Breast epithelium (tissue), 2 donors: ENCODE data around the gene KLF14.

- PRO-cap: no peak
- RAMPAGE, long total RNA, 2 experiments: no peak in any of the 2 experiments
Measured at GRCh38 chr7:129731026-129731584, 119.6 kb downstream of the NRF1 start.

- PRO-cap: no peak
- RAMPAGE, long total RNA, 2 experiments: no peak in any of the 2 experiments
Measured at GRCh38 chr7:129826592-129826928, 126.2 kb downstream of the UBE2H start.

DNA sequence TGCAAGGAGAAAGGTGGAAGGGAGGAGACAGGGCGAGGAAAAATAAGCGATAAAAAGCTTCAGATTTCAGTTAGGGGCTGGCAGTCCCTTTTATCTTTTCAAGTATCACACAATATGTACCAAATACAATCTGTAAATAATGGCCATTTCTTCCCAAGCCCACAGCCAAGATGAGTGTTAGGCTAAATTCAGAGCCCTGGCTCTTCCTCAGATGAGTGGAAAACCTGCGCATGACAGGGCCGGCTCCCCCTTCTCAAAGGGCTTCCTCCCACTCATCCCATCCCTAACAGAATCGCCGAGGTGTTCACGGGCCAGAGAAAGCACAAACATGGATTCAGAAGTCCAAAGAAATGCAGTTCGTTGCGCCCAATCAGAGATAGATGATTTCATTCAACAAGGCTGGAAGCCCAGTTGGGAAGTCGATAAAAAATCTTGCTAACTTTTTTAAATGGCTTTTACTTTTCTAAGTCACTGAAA, 121.9 kb downstream of the UBE2H start:
- PRO-cap: no peak
- RAMPAGE, long total RNA, 2 experiments: no peak in any of the 2 experiments

DNA sequence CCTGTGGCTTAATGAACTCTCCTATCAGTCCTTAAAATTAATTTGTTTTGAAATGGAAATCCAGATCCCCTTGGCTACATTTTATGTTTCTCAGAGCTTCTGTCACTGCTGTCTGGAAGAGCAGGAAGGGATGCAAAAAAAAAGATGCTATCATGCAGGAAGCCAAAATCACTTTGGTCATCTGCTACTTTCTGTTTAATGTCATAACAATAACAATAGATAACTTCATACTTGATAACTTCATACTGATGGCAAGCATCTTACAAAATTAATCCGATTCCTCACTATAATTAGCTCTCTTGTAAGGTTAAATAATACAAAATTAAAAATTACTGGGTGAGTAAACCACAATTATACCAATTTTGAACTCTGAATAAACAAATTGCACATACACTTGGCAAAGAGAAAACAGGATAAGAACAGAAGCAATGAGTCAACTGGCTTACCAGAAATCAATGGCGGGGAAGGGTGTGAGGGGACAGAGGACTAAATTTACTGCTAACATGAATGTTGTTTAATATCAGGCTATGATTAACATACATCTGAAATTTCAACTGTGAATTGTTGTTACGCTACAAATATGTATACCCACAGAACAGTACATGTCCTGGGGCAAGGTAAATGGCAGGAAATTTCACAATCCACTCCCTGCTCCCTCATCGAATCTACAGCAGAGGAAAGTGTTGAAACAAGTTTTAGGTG, 99.3 kb downstream of the UBE2H start:
- PRO-cap: no peak
- RAMPAGE, long total RNA, 2 experiments: no peak in any of the 2 experiments

- PRO-cap: no peak
- RAMPAGE, long total RNA, 2 experiments: no peak in any of the 2 experiments
Measured at GRCh38 chr7:129877202-129877709, 75.5 kb downstream of the UBE2H start.

- PRO-cap: no peak
- RAMPAGE, long total RNA, 2 experiments: no peak in any of the 2 experiments
Measured at GRCh38 chr7:129950965-129951879, 1.5 kb downstream of the UBE2H start.

- PRO-cap: no peak
- RAMPAGE, long total RNA, 2 experiments: no peak in any of the 2 experiments
Measured at GRCh38 chr7:130099092-130099744, 28.9 kb downstream of the KLHDC10 start.

DNA sequence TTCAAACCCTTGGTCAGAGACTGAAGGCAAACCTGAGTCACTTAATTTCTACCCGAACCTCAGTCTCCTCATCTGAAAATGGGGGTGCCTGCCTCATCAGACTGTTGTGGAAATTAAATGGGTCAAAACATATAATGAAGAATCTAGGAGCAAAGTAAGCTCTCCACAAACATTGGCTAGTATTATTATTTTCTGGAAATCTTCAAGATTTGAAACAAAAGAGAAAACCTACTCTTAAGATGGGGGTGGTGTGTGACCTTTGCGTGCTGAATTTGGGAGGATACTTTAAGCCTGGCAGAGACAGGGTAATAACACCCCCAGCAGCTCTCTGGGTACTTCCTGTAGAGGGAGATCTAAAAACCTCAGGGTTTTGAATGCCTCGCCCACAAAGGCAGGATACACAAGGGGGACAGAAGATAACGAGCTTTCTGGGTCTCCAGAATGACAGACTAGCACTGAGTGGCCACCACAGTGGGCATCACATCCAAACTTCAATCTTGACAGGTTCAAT, 14.0 kb downstream of the CPA1 start:
- PRO-cap: no peak
- RAMPAGE, long total RNA, 2 experiments: no peak in any of the 2 experiments

GRCh38 chr7:130430692-130431209, 10.1 kb downstream of the CEP41 start:
- PRO-cap: no peak
- RAMPAGE, long total RNA, 2 experiments: no peak in any of the 2 experiments

DNA sequence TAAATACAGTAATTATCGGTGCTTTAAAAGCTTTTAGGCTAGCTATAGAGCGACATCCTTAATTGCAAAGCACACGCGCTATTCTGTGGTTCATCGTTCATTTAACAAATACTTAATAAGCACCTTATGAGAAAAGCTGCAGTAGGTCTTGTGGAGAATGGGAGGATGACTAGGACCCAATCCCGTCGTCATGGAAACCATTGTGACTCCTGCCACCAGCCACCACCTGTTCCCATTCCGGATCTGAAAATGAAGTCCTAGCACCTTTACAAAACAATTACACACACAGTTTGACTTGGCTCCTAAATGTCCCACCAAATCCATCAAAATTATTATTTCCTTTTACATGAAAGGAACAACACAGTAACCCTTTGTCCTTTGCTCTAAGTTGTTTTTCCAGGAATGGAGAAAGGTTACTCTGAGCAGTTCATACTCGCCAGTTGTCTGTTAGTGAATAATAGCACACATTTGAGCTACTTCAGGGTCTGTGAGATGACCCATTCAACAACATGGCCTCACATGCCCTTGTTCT, 785 bp upstream of the CEP41 start:
- PRO-cap: no peak
- RAMPAGE, long total RNA, 2 experiments: no peak in any of the 2 experiments

GRCh38 chr7:130493878-130494308, 2.0 kb downstream of the MEST start:
- PRO-cap: no peak
- RAMPAGE, long total RNA, 2 experiments: no peak in any of the 2 experiments

DNA sequence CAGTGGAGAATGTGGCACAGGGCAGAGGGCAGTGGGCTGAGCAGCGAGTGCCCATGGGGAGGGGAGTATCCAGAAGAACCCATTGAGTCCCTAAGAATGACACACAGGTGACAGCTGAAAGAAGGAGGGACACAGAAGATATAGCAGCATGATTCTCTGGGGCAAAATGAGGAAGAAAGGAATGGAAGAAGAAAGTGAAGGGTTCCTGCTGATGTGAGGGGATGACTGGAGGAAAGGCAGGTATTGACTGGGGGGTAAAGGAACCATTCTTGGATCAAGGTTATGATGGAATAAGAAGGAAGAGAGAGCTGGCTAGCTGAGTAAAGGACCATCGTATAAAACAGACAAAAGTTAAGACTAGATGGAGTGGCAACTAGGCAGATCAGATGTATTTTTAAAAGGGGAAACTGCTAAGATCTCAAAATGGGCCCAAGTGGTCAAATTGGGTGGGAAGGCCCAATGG, 25.1 kb downstream of the MEST start:
- PRO-cap: no peak
- RAMPAGE, long total RNA, 2 experiments: no peak in any of the 2 experiments

- PRO-cap: no peak
- RAMPAGE, long total RNA, 2 experiments: no peak in any of the 2 experiments
Measured at GRCh38 chr7:130542914-130544297, 51.5 kb downstream of the MEST start.

DNA sequence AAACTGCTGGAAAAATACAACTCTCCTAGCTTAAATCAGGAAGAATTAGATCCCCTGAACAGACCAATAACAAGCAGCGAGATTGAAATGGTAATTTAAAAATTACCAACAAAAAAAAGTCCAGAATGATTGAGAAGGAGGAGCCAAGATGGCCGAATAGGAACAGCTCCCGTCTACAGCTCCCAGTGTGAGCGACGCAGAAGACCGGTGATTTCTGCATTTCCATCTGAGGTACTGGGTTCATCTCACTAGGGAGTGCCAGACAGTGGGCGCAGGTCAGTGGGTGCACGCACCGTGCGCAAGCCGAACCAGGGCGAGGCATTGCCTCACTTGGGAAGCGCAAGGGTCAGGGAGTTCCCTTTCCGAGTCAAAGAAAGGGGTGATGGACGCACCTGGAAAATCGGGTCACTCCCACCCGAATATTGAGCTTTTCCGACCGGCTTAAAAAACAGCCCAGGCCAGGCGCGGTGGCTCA, 85.2 kb downstream of the MEST start:
- PRO-cap: no peak
- RAMPAGE, long total RNA, 2 experiments: no peak in any of the 2 experiments

DNA sequence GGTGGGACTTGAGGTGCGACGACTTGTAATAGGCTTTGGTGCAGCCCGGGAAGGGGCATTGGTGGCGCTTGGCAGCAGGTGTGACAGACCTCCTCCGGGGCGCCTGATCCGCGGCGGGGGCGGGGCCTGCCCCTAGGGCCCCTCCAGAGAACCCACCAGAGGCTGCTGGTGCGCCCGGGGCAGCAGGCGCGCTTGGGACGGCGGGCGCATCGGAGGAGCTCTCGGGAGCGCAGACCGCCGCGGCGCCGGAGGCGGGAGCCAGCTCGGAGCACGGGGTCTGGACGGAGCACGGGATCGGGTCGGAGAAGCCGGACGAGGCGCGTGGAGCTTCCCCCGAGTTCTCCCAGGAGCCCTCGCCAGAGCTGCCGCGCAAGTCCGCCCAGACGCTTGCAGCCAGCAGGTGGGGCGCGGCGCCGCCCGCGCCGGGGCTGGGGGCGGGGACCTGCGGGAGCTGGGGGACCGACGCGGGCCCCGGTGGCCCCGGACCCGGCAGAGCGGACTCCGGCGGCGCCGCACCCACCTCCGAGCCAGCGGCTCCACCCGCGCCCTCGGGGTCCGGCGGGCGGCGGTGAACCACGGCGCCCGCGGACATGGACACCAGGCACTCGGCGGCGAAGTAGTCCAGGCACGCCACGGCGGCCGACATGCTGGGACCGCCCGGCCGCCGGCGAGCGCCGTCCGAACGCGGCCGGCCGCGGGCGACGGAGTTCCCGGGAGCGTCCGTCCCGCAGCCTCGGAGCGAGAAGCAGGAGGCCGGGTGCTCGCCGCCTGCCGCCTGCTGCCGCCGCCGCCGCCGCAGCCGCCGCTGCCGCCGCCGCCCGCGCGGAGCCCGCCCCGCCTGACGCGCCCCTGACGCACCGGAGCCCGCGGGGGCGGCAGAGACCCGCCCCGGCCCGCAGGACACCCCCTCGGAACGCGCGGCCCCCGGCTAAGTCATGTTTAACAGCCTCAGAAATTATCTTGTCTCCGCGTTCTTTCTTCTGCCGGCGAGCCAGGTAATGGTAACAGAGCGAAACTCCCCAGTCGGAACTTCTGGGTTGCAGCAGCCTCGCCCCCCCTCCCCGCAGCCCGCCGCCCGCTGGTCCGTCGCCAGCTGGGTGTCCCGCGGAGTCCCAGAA, at the start of gene KLF14:
TSS of gene KLF14 (minus strand) at position 820 of the 1,118 bp plus-strand sequence.
- PRO-cap: no peak
- RAMPAGE, long total RNA, 2 experiments: no peak in any of the 2 experiments

GRCh38 chr7:130885034-130885537, 151.1 kb upstream of the KLF14 start:
- PRO-cap: no peak
- RAMPAGE, long total RNA, 2 experiments: no peak in any of the 2 experiments

GRCh38 chr7:130901198-130902210, 167.5 kb upstream of the KLF14 start:
- PRO-cap: no peak
- RAMPAGE, long total RNA, 2 experiments: no peak in any of the 2 experiments

GRCh38 chr7:130909257-130909993, 175.4 kb upstream of the KLF14 start:
- PRO-cap: no peak
- RAMPAGE, long total RNA, 2 experiments: no peak in any of the 2 experiments

GRCh38 chr7:130910648-130911706, 177.0 kb upstream of the KLF14 start:
- PRO-cap: no peak
- RAMPAGE, long total RNA, 2 experiments: no peak in any of the 2 experiments

- PRO-cap: no peak
- RAMPAGE, long total RNA, 2 experiments: no peak in any of the 2 experiments
Measured at GRCh38 chr7:130911905-130912603, 178.0 kb upstream of the KLF14 start.